ENCODE measurements around the genes LSM14B, RBBP8NL and SLCO4A1.

DNA sequence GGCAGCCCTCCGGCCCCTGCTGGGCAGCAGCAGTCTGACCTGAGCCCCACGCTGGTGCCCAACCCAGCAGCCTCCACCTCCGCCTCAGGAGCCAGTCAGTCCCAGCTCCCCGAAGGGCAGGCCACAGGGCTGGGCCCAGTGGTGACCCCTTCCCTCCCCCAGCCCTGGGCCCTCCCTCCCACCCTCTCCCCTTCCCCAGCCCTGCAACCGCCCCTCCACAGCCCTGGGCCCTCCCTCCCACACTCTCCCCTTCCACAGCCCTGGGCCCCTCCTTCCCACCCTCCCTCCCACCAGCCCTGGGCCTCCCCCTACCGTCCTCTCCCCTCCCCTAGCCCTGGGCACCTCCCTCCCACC lies 115.0 kb downstream of the TAF4 start:
- RRBS = no CpG with 5 or more reads among the region's 6 CpGs

- RRBS = no CpG with 5 or more reads among the region's 5 CpGs
Observed at GRCh38 chr20:61959373-61959572, 106.4 kb downstream of the TAF4 start.

GRCh38 chr20:61965596-61966223 lies 100.0 kb downstream of the TAF4 start:
- RRBS = 12% methylated on average over 27 of the region's 44 CpGs

- RRBS = no CpG with 5 or more reads among the region's 19 CpGs
Observed at GRCh38 chr20:62040152-62040687, 25.5 kb downstream of the TAF4 start.

DNA sequence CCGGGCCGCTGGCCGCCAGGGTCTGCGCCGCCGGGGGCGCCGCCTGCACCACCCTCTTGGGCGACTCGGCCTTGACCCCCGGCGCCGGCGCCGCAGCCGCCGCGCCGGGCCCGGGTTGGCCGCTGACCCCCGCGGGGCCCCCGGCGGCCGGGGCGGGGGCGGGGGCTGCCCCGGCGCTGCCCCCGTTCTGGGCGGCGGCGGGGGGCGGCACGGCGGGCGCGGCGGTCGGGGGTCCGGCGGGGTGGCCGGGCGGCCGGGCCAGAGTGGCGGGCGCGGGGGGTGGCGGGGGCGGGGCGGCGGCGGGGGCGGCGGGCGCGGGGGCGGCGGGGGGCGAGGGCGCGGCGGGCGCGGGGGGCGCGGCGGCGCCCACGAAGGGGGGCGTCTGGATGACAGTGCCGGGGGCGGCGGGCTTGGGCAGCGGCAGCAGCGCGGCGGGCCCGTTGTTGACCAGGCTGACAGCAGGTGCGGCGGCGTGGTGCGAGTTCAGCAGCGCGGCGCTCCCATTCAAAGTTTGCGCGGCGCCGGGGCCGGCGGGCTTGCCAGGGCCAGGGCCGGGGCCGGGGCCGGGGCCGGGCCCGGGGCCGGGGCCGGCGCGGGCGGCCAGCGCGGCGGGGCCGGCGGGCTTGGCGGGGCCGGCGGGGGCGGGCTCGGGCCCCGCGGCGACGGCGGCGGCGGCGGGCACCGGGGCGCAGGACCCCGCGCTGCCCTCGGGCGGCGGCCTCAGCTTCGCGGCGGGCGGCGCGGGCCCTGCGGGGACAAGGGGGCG lies 786 bp downstream of the TAF4 start:
- RRBS = 7% methylated on average over 42 of the region's 136 CpGs

- RRBS = 48% methylated on average over 5 of the region's 13 CpGs
Observed at GRCh38 chr20:62097003-62097353, 25.3 kb upstream of the LSM14B start.

- RRBS = under 1% methylated on average over 49 of the region's 119 CpGs
Observed at GRCh38 chr20:62121969-62122800, at the start of gene LSM14B. LSM14B (plus strand) TSS chr20:62122475.

DNA sequence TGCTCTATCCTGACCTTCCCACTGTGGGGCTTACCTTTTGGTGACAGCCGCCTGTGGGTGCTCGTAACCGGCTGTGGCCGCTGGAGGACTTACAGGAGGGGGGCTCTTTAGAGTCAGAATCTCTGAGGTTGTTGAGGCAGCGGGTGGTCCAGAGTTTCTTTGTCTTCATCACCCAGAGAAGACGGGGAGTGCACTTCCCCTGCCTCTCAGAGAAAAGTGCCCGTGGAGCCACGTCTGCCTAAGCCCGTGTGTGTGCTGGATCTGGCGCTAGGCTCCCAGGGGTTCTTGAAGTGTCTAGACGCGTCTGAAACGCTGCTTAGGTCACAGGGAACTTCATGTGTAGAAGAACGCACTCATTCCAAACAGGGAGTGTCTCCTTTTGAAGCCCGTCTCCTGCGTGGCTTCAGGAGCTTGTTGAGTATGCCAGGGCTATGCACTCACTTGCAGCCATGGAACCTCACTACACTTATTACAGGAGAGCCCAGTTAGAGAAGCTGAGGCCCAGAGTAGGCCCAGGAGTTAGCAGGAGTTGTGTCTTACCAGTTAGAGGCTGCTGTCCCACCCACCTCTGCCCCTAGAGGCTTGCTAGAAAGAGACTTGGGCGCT lies 1.2 kb downstream of the LSM14B start:
- RRBS = 4% methylated on average over 3 of the region's 17 CpGs

GRCh38 chr20:62140860-62142000 lies 2.0 kb downstream of the PSMA7 start:
- RRBS = no CpG with 5 or more reads among the region's 17 CpGs

DNA sequence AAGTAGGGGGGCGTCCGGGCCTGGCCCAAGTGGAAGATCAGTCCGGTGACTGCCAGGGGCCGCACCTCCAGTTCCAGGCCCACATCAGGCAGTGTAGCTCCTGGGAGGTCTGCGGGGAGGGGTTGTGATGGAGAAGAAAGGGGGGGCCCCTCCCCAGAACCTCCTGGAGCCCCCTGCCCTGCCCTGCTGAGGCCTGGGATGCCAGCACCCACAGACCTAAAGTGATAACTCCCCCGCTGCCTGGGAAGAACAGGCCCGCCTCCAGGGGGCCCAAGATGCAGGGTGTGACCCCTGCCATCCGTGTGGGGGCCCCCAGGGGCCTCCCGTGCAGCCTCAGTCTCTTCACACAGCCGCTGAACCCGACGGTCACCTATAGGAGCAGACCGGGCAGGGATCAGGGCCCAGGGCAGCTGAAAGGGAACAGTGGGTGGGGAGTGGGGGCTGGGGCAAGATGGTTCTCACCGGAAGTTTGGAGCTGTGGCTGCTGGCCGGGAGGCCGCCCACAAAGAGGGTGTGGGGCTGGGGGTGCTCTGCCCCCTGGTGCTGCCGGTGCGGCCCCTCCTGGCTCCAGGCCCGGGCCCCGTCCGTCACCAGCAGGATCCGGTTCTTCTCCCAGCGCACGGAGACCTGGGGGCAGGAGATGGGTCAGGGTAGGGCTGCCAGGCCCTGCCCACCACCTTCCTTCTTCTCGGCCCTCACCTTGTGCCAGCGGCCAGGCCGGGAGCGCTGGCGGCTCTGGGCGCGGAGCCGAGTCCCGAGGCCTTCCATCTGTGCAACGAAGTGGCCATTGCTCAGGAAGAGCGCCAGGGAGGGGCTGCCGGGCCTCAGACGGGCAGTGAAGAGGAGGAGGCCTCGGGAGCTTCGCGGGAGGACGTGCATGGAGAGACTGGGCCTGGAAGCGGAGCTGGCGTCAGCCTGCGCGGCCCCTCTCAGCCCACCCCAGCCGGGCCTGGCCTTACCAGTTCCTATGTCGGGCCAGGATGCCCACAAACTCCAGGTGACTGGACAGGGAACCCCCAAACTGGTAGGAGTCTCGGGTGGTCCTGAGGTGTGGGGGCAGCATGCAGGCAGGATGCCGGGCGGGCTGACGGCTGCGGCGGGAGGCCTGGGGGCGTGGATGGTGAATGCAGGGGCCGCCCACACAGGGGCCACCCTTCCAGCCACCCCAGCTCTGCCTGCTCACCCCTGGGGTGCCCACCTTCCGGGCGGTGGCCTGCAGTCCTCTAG lies 7.8 kb downstream of the ADRM1 start:
- RRBS = 77% methylated on average over 13 of the region's 57 CpGs

DNA sequence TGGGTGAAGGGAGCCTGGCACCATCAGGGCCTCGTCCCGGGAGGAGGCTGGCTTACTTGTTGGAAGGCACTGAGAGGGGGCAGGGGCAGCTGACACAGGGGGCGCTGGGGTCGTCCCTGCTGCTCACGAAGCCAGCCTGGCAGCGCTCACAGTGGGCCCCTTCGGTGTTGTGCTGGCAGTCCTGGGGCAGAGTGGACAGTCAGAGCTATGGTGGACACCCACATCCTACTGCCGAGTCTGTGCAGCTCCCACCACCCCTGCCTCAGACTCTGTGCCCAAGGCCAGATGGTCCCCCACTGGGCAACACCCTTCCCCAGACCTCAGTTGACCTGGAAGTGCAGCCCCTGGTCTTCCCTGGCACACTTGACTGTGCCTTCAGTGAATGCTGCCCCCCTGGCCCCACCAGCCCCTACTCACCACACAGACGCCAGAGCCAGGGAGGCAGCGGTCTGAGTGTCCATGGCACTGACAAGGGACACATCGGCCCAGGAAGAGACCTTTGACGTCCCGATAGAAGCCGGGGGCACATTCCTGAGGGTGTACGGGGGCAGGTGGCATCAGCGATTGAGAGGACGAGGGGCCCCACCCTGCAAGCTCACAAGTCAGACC lies 21.3 kb downstream of the ADRM1 start:
- RRBS = no CpG with 5 or more reads among the region's 17 CpGs

GRCh38 chr20:62330739-62331249 lies 28.0 kb downstream of the ADRM1 start:
- RRBS = 77% methylated on average over 8 of the region's 36 CpGs

DNA sequence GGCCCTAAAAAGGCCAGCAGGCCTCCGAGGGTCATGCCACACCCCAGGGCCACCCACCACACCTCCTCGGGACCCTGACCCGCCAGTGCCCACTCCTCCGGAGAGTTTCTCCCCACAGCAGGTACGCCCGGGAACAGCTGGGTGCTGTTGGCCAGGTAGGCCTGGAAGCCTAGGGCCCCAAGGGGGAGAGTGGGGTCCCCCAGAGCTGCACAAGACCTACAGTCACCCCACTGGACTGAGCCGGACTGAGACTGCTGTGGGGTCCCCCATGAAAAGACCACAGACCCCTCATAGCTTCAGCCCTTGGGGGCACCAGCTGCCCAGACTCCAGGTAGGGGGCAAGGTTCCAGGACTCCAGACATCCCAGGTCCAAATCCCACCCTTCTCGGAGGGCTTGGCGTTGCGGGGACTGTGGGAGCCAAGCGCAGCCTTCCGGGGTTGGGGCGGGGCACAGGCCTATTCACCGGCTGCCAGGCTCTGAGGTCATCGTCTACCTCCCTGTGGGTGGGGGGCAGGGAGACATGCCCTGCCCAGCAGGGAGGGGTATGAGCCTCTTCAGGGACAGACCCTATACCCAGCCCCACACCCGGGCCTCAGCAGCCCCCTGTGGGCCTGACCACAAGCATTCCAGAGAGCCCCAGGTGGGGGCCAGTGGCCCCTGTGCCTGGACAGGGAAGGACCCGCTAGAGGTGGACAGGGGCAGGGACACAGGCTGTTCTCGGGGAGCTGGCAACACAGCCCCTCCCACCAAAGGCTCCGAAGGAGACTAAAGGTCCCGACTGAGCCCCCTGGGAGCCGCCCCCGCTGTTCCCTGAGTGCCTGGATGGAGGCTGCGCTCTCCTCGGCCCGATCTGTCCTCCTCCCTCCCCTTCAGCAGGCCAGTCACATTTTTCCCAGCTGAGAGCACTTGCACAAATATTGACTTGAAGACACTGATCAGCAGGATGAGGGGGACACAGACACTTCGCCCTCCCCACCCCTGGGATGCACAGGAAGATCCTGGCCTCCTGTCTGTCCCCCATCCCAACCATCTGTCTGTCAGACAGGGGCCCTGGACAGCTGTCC lies 11.6 kb downstream of the LAMA5 start:
- RRBS = 52% methylated on average over 2 of the region's 26 CpGs

DNA sequence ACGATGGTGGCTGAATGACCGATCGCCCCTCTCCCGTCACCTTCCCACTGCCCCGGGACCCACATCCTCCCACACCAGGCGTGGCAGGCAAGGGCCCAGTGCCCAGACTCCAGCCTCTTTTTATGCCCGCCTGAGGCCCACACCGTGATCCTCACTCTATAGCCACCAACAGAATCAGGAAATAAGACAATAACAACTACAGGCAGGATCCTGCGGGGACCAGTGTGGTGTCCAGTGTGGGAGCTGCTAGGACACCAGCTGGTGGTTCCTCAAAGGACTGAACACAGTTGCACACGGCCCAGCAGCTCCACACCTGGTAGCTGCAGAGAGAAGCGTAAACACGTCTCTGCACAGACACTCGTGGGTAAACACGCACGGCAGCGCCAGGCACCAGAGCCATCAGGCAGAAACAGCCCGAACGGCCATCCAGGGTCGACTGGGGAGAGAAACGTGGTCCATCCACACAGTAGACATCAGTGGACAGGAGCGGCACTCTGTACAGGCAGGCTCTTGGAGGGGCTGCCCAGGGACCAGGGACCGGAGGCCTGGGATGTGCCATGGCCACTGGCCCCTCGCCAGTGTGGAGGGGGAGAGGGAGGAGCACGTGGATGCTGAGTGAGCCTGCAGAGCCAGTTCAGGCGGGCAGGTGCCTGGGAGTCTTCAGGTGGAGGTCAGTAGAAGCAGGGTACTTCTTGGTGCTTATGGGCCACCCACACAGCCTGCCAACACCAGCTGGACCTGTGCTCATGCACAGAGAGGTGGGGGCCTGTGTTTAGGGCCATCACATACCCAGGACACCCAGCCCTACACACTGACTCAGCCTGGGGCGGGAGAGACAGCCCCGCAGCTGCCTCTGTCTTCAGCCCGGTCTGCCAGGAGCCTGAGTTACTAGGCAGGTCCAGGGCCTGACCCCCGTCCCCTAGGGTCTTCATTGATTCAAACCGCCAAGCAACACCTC lies 7.4 kb upstream of the LAMA5 start:
- RRBS = no CpG with 5 or more reads among the region's 30 CpGs

- RRBS = no CpG with 5 or more reads among the region's 12 CpGs
Observed at GRCh38 chr20:62390416-62390769, 3.5 kb downstream of the RPS21 start.

DNA sequence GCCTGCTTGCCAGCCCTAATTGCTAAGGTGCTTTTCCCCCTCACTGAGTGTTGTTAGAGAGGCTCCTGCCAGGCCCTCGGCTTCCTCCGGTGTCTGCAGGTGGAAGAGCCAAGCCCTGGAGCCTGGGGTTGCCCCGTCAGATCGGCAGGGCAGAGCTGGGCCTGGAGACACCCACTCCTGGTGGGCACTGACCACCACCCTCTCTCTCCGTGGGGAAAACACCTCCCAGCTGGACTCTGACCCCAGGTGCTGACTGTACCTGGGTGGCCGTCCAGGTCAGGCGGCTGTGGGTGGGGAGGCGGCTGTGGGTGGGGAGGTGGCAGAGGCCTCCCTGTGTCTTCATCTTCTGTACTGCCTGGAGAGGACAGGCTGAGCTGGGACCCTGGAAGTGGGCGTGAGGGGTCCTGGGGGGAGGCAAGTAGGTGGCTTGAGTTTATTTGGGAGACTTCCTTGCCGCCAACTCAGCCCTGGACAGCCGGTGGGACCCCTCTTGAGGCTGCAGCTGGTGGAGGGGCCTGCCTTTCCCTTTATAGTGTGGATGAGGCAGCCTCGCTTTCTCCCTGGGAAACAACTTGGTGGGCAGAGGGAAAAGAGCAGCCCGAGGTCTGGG lies 6.2 kb upstream of the CABLES2 start:
- RRBS = no CpG with 5 or more reads among the region's 13 CpGs

DNA sequence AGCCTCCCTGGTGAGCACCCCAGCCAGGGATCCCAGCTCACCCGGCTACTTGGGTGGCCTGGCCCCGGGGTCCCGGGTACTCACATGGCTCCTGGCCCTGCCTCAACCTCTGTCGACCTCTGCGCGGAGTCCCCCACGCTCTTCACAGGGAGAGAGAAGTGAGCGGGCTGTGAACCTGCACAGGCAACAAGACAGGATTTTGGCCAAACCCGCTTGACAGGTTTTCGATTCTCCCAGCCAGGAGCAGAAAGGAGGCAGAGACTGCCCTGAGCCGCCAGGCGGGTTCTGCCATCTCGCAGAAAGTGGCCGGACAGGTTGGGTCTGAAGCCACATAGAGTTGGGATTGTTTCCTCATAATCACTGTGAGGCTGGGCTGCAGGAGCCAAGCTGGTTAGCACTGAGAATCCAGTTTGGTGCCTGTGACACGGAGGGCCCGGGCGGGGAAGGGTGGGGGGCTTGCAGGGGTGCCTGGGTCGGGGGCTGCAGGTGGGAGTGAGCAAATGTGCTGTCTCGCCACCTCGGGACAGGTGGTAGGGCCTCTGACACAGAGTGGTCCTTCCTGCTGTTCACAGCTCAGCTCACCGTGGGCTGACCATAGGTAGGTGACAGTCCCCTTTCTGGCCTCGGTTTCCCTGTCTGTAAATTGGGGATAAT lies at the start of gene RBBP8NL:
Gene RBBP8NL, minus strand, starts transcription at position 164 of the 654 bp plus-strand sequence.
- RRBS = no CpG with 5 or more reads among the region's 22 CpGs

GRCh38 chr20:62551329-62551828 lies 75.6 kb upstream of the GATA5 start:
- RRBS = no CpG with 5 or more reads among the region's 38 CpGs

DNA sequence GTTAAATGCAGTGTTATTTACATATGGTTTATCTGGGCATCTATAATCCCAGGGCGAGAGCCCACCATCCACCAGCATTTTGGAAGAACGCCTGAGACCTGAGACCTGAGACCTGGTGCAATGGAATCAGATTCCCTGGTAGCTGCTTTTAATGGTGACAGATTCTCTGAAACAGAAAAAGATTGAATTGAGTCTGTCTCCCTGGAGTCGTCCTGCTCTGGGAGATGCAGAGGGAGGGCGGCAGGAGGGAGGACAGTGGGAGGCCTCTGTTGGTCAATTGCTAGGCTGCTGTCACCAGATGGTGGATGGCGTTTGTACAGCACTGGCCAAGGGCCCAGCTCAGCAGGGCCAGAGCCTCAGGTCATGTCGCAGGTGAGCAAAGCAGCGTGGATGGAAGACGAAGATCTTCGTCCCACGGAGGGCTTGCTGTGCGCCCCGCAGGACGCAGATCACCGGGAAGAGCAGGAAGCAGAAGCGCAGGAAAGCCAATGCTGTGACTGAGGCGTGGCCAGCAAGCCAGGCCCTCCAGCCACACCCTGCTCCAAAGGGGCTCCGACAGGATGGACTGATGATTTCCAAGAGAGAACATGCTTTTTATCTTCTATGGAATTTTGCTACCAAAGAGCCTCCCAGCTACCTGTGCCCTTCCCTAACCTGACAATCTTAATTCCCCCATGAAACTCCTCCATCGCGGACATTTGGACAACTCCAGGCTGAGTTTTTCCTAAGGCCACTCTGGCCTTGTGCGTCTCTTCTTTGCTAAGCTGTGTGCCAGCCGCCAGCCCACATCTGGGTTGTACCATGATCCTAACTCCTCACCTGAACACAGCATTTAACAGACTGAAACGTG lies 3.6 kb upstream of the SLCO4A1 start:
- RRBS = no CpG with 5 or more reads among the region's 22 CpGs

DNA sequence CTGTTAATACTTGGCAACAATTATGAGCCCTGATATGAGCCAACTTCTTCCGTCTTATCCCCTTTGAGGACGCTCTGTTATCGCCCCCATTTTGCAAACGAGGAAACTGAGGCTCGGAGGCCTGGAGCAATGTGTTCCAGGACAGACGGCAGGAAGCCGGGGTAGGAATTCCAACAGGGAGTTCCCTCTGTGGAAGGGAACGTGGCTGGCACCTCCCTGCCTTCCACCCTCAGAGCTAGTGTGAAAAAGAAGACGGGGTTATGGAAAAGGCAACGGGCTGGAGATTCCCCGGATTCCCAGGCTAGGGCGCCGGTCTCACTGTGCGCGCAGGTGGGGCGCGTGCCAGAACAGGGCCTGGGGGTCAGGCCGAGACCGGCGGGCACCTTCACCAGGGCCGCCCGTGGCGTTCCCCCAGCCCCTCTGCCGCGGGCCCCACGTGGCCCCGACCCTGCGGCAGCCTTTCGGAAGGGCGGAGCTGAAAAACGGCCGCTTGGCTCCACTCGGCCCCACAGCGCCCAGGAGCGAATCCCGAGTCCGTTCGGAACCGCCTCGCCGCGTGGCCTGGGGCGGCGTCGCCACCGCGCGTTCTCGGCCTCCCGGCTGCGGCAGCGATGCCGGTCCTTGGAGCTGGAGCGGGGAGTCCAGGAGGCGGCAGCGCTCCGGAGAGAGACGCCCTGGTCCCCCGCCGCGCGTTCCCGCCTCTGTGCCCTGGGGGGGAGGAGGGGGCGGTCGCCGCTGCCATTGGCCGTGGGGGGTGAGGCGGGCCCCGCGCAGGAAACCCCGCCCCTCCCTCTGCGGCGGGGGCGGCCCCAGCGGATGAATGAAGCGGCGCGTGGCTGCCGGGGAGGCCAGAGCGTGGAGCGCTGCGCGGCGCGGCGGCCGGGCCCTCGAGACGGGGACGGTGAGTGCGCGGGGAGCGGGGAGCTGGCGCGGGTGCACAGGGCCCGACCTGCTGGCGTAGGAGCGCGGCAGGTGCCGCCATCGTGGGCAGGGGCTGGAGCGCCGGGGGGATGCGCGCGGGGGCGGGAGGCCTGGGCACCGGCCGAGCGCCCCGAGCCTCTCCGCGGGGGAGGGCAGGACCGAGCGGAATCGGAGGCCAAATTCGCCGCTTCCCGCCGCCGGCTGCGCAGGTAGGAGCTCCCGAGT lies at the start of gene SLCO4A1:
Gene SLCO4A1, plus strand, starts transcription at position 851 of the 1,146 bp plus-strand sequence.
- RRBS = 4% methylated on average over 40 of the region's 123 CpGs